ENCODE measurements around a stretch of chr9.

- RRBS = no CpG with 5 or more reads among the region's 10 CpGs
Measured at GRCh38 chr9:94655762-94656207, 16.5 kb upstream of the FBP1 start.

DNA sequence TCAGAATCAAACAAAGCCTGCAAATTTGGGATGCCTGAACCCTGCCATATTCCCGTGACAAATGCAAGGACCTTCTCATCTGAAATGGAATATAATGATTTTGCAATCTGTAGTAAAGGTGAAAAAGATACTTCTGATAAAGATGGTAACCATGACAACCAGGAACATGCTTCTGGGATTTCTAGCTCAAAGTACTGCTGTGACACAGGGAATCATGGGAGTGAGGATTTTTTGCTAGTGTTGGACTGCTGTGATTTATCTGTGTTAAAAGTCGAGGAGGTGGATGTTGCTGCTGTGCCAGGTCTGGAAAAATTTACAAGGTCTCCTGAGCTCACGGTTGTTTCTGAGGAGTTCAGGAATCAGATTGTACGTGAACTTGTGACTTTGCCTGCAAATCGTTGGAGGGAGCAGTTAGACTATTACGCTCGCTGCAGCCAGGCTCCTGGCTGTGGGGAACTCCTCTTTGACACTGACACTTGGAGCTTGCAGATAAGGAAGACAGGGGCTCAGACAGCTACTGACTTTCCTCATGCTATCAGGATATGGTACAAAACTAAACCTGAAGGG is 33.6 kb downstream of the AOPEP start:
- RRBS = no CpG with 5 or more reads among the region's 7 CpGs

DNA sequence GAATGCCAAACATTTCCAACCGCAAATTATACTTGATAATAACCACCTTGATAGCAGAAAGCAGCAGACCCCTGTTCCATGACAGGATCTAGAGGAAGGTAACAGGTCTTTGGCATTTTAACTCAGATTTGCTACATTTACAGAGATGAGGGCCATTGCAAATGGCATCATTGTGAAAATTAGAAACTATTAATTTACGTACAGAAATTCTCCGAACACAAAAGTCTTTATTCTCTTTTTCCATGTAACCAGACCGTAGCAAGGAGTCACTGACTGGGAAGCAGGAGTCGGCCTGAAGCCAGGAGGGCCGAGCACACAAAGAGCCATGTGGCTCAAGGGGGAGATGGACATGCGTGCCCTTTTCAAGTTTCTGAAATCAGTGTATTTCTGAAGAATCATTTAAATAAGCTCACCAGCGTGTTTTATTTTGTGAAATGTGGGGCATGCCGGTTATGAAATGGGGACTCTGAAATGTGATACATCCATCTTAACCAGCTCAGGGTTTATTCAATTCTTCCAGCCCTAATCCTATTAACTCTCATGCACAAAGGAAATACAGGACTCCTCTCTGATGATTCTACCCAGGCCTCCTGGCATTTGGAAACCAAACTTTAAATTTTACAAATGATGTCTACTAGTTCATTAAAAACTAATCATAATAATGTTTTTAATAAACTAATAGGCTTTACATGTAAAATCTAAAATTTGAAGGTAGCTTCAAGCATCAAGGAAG is 139.5 kb downstream of the AOPEP start:
- RRBS = no CpG with 5 or more reads among the region's 9 CpGs

DNA sequence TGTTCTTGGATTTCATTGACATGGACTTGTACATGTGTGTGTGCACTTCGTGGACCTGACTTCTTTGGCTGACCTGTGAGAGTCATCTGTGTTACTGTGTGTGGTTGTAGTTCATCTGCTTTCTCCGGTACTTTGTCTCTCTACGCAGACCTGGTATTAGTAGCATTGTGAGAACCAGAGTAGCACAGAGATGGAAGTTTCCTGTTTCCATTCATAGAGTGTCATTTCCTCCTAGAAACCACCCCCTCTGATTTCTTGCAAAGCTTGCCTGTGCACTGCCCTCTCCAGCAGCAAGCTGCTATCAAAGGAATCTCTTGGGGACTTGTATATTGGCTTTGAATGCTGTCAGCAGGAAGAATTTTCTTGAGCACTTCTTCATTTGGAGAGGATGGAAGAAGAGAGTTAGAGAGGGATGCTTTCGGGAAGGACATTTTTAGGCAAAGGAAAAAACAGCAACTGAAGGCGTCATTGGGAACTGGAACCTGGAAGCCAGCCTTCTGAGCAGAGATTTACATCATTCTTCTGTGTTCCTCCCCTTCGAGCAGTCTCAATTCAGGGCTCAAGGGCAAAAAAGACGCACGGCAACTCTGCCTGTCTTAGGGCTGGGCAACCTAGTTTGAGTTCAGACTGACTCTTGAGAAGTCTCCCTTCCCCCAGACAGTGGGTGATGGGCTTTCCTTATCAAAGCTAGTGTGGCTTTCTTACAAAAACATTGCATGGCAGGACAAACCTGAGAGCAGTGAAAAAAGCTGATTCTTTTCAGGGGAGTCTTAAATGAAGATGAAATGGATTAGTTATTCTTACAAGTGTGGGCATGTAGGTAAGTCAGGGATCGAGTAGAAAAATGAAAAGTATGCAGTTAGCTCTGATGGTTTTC is 226.2 kb downstream of the AOPEP start:
- RRBS = no CpG with 5 or more reads among the region's 9 CpGs

- RRBS = no CpG with 5 or more reads among the region's 1 CpG
Measured at GRCh38 chr9:95021189-95021579, 294.7 kb downstream of the AOPEP start.

GRCh38 chr9:95025023-95025541 is 292.4 kb downstream of the FANCC start:
- RRBS = no CpG with 5 or more reads among the region's 3 CpGs

GRCh38 chr9:95082693-95083705 is 234.5 kb downstream of the FANCC start:
- RRBS = 93% methylated on average over 2 of the region's 43 CpGs

GRCh38 chr9:95090292-95091306 is 226.9 kb downstream of the FANCC start:
- RRBS = 76% methylated on average over 9 of the region's 26 CpGs

DNA sequence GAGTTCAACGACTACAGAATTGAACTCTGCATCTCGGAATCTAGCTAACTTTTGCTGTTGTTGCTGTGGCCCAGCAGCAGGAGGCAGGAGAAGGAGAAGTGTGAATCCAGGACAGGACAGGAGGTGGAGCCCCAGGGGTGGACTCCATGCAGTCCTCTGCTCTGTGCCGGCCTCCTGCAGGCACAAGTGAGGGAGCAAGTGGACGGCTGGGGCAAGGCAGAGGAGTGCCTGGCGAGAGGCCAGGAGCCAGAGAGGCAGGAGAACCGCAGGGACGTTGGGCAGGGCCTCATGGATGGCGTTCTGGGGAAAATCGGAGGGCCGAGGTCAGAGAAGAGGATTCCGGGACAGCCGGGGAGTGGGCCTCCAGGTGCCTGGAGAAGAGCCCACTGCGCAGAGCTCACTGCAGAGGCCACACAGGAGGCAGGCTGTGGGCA is 214.1 kb downstream of the FANCC start:
- RRBS = no CpG with 5 or more reads among the region's 13 CpGs

DNA sequence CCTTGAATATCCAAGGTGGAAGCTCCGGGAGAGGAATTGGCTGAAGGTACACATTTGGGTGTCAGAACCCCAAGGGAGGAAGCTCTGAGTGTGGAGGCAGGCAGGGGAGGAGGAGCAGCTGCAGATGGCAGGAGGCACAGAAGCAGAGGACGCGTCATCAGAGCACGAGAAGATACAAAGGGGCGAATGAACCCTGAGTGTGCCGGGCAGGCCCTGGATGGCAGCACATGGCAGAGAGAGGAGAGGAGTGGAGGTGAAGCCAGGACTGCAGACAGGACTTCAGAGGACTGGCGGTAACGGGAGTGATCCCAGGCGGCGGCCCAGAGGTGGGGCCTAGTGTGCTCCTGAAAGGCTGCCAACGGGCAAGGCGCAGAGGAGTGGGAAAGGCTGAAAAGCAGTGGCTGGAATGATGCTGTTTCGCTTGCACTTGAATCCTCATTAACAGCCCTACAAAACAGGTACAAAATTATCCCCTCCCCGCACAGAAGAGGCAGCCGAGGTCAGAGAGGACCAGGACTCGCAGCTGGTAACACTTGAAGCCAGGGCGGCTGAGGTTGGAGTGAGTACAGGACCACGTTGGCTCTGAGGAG is 179.7 kb downstream of the FANCC start:
- RRBS = no CpG with 5 or more reads among the region's 18 CpGs

DNA sequence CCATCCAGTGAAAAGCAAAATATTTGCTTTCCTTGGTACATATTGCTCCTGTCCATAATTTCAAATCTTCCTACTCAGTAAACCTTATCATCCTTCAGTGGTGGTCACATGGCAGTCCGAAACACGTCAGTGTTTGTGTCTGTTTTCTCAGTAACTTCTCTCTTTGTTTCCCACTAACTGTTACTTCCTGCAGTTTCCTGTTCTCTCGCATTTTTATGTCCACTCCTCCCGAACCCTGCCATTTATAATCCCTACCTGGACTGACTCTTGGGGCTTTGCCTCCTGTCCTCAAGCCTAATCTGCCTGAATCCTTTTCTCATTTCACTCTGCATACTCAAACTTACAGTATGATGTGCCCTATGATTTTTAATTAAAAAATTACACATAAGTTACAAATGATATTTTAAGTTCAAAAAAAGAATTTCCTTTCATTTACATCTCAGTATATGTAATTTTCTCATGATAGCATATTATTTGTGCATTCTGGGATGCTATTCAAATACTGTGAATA is 128.9 kb downstream of the FANCC start:
- RRBS = no CpG with 5 or more reads among the region's 4 CpGs

DNA sequence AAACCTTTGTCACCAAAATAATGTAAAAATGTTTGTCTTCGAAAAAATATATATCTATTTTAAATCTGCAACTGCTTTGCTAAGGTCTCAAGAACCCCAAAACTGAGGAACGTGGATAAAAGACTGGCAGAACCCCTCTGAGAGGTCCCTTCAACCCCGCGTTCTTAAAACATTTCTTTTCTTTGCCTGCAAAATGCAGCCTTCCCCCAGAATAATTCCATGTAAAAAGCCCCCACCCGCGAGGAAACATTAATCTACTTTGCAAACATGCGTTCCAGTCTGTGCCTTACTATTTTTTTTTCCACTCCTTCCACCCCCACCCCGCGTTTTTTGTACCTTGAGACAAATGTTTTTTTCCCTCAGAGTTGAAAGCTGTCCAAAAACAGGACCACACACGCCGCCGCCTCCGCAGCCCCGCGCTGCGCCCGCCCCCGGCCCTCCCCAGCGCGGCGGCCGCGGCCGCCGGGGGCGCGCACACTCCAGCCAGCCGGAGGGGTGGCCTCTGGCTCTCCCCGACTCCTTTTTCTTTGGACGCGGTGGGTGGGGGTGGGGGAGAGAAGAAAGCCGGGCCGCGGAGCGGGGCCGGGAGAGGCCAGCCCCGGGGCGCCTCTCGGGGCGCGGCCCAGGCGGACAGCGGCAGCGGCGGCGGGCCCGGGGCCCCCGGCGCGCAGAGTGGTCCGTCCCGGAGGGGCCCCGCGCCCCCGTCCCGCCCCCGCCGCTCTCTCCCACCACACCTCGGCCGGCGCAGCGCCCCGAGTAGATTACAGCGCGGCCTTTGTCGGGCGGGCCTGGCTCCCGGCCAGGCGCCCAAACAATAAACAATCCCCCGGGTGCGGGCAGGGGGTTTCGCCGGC is 3.4 kb downstream of the PTCH1 start:
- RRBS = 2% methylated on average over 34 of the region's 73 CpGs

DNA sequence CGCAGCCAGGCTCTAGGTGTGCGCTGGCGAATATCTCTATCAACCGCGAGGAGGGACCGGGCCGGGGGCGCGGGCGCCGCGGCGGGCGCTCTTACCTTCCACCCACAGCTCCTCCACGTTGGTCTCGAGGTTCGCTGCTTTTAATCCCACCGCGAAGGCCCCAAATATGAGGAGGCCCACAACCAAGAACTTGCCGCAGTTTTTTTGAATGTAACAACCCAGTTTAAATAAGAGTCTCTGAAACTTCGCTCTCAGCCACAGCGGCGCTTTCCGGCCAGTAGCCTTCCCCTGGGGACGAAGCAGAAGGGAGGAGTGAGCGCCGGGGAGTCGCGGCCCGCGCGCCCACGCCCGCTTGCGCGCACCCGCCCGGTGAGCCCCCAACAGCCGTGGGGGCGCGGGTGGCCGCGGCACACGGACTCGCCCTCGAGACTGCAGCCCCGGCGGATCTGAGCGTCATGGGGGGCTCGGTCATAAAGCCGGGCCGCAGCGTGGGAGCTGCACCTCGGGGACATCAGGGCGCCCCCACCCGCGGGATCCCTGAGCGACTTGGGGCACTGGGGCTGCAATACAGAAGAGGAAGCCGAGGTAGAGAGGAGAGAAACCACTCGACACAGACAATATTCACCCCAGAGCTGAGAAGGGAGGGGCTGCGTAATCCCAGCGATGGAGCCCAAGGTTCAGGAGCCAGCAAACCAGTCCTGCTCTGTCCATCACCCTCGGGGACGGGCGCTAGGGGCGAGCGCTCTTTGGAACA is 2.6 kb downstream of the PTCH1 start:
- RRBS = 2% methylated on average over 29 of the region's 67 CpGs

DNA sequence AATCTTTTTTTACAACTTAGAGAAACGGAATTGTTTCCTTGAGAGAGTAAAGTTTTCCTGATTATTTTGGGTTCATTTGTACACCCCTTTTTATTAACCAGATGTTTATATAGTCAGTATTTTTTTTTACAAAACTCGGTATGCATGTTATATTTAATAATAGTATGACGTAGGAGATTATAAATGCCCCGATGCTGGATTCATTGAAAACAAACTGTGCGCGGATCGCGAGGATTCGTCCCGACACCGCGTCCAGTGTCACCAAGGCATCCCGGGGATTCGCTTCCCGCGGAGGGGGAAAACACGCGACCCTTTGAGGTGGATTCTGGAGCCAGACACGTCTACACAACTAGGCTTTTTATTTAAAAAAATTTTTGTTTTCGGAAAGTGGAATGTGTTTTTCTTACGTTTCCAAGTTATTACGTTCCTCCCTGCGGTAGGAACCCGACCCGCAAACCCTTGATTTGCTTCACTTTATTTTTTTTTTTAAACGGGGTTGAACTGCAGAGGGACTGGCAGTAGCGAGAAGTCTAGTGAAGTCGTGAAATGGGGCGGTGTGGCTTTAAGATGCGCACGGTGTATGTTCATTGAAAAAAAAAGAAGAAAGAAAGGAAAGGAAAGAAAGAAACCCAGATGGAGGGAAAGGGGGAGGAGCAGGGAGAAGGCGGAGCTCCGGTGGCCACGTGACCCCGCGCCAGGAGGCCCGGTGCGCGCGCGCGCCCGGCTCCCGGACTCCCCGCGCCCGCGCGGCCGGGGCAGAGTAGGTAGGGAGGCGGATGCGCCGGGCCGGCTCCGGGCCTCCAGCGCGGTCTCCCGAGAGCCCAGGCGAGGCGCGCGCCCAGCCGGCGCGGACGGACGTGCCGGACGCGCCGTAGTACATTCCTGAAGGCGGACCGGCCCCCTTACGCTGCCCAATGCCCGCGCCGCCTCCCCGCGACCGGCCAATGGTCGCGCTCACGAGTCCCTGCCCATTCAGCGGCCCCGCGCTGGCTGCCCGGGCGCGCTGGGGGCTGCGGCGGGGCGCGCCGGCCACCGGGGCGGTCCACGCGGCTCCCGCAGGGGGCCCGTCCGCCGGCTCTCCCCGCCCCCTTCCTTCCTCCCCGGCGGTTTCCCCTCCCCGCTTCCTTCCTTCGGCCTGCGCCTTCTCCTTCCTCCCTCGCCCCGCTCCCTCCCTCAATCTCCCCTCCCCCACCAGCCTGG is 1.5 kb upstream of the PTCH1 start:
- RRBS = 7% methylated on average over 36 of the region's 110 CpGs

DNA sequence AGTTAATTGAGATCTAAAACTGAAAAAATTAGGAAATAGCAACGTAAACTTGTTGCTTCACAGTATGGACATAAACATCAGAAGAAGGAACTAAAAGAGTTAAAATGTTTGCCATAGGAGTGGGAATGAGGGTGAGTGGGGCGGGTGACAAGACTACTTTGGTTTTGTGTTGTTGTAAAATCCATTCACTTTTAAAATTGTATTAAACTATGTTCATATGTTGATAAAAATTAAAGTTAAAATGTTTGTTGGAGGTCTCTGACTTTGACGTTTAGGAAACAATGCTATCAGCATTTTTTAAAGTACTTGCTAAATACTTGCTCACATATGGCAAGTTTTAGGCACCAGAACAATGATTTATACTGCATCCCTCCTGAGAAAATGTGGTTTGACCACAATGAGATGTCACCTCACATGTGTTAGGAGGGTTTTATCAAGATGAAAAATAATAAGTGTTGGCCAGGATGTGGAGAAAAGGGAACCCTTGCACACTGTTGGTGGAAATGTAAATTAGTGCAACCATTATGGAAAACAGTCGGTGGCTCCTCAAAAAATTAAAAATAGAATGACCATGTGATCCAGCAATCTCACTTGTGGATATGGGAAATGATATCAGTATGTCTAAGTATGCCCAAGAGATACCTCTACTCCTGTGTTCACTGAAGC is 180.9 kb downstream of the HSD17B3 start:
- RRBS = no CpG with 5 or more reads among the region's 4 CpGs

- RRBS = no CpG with 5 or more reads among the region's 1 CpG
Measured at GRCh38 chr9:96399068-96399532, 15.6 kb upstream of the SLC35D2 start.

- RRBS = no CpG with 5 or more reads among the region's 6 CpGs
Measured at GRCh38 chr9:96408658-96409065, 9.5 kb downstream of the ZNF367 start.

GRCh38 chr9:96490569-96491030 is 40.6 kb downstream of the HABP4 start:
- RRBS = no CpG with 5 or more reads among the region's 8 CpGs

DNA sequence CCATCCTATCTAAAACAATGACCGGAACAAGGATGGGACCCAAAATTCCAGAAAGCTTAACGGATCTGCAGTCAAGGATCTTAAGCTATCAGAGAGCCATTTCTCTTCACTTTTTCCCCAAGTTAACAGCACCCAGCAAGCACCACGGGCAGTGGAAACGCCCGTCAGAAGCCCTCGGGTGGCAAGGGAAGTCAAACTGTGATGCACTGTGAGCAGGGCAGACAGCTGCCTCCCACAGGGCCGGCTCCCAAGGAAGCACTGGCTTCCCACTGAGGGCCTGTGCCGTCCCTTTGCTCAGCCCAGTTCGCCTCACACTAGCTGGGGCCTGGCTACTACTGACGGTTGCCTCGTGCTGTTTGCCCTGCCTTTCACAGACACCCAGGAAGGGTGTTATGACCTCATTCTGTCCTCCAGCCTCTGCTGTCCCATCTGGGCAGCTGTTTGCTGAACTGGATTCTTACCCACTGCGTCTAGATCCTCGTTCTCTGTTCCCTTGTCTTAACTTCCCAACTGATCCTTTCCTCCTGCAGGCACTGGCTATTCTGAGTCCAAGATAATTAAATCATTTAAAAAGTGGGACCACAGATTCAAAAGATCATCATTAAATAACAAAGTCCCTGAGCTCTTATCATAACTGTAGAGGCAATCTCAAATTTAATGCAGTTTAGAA is 62.5 kb downstream of the CDC14B start:
- RRBS = no CpG with 5 or more reads among the region's 13 CpGs

DNA sequence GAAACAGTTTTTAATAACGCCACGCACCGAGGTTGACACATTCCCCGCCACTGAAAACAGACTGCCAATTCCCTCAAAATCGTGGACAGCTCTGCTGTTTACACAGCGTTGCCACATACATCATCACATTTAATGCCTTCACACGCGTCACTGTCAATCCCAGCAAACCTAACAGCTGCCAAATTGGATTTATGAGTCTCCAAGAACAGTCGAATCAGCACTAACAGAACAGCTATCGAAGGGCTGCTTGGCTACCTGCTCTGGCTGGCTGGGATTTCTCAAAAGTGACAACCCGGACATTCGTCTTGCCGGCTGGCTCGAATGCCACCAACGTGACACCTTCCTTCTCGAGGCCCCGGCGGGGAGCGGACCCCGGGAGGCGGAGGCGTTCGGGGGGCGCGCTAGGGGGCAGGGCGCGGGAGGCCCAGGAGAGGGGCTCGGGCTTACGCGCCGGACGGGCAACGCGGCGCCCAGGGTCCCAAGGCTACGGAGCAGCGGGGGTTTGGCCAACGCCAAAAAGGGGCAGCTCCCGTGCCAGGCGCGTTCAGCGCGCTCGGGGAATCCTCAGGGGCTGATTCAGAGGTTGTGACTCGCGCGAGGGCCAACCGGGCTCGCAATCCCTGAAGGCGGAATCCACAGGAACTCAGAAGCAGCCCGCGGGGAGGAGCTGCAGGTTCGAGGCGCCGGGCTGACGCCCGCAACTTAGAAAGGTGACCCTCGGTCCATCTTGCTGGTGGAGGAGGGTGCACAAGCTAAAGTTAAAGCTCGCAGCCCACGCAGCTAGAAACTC is 1.2 kb downstream of the CDC14B start:
- RRBS = 3% methylated on average over 23 of the region's 60 CpGs